Left colon (tissue), 1 donor: Measurements from ENCODE around the genes ZNF585A, ZNF573, YIF1B and GGN.

DNA sequence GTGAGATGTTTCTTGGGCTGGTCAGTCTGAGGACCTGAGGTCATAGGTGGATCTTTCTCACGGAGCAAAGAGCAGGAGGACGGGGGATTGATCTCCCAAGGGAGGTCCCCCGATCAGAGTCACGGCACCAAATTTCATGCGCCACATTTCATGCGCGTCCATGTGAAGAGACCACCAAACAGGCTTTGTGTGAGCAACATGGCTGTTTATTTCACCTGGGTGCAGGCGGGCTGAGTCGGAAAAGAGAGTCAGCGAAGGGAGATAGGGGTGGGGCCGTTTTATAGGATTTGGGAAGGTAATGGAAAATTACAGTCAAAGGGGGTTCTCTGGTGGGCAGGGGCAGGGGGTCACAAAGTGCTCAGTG is 8.2 kb upstream of the COX7A1 start:
- PRO-cap = no peak

DNA sequence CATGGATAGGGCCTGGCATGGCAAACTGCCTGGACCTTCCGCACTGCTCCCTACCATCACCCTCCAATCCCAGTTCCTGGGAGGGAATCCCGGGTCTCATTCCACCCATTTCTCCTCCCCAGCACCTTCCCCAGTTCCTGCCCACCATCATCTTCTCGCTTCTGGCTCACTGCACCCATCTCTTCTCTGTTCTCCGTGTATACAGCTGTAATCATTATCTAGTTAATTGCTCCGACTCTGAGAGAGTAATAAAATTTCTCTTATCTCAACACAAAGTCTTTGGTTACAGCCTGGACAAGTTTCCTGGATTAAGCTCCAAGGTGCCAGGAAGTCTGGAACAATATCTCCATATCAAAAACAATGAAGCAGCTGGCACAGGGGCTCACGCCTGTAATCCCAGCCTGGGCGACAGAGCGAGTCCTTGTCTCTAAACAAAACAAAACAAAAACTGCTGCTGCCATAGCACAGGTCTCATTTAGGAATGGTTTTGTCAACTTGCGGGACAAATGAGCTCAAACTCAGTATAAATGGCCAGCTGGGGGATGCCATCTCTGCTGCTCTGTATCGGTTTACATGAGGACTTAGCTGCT is 17.0 kb upstream of the COX7A1 start:
- PRO-cap = bidirectional peak, plus-strand start at position 360 of the sequence, minus-strand start at position 157 of the sequence

DNA sequence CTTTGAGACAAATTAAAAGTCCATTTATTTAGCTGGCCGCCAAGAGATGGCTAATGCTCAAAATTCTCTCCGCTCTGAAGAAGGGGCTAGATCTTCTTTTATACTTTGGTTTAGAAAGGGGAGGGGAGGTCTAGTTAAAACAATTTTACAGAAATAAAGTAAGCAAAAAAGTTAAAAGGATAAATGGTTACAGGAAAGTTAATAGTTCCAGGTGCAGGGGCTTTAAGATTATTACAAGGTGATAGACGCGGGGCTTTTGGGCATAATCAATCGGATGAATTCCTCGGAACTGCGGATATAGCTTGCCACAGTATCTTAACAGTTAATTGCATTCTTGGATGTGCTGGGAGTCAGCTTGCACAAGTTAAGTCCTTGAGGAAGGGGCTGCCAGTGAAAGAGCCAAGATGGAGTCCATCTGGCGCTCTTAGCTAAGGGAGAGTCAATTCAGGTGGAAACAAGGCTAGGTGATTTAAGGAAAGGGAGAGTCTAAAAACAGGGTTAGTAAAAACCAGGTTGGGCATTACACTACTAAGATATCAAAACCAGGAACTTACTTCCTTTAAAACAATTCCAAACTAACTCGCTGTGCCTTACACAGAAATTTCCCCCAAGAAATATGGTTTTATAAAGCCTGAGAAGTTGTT is 48.4 kb downstream of the ZFP14 start:
- PRO-cap = no peak

GRCh38 chr19:36746037-36746524 is 26.5 kb downstream of the ZNF850 start:
- PRO-cap = no peak

DNA sequence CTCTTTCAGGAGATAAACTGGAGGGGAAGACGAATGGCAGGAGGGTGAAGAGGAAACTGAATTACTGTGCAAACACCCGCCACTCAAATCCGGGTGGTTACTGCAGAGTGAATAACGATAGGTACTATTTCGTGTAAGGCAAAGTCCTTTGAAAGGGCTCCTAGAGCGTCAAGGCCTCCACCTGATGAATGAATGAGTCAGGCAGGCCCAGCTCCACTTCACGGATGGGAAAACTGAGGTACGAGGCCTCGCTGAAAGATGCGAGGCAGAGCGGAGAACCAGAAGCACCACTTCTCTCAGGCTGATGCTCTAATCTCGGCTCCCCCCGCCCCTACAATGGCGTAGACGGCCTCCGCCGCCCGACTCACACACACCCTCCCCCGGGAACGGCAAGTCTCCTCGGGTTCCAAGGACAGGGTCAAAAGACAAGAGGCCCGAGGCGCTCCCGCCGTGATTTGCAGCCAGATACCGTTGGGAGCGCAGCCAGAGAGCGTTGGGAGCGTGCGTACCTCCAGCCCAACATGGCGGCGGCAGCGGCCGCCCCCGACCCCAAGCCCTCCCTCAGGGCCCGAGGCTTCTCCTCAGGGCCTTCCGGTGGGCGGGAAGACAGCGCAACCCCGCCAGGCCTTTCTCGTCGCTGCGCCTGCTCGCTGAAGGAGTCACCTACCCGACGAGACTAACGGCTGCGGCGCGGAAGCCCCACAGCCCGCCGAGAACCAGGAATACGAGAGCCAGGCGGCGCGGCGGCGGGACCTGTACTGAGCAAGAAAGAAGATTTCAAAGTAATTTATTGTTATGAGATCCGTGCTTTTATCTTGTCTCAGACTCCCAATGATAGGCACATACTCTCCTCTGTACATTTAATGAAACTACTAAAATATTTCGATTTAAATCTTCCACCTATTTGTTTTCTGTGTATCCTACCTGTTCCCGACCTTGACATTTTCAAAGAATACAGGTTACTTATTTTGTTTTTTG is 3.1 kb upstream of the ZNF850 start:
- PRO-cap = no peak

DNA sequence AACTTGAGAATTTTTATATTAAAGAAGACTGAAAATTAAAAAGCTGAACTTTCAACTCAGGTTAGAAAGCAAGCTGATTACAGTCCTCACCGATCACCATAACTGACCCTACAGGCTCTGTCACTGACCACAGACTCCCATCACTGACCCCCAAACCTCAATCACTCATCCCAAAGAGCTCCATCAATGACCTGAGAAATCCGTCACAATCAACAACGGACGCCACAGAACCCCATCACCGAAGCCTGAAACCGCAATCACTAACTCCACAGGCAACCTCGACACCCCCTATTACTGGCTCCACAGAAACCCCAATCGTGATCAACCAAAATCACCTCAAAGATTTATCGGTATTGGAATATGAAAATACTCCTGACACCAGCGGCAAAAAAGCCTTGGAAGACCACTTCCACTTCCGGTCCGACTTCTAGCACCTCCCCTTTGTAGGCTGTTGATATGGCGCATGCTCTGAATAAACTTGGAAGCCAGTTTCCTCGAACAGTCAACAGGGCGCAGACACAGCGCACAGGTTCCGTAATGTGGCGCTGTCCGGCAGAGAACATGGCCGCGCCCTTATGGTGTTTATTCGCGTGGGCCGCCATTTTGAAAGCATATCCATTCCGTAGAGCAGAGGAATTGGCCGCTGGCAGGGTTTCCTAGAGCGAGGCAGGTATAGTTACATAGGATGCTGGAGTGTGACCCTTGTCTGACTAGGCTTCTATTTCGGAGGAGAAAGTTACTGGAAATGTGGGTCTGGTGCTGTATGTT is at the start of gene ZNF585A:
ZNF585A (minus strand) TSS at position 404 of the 768 bp plus-strand sequence.
- PRO-cap = no peak

DNA sequence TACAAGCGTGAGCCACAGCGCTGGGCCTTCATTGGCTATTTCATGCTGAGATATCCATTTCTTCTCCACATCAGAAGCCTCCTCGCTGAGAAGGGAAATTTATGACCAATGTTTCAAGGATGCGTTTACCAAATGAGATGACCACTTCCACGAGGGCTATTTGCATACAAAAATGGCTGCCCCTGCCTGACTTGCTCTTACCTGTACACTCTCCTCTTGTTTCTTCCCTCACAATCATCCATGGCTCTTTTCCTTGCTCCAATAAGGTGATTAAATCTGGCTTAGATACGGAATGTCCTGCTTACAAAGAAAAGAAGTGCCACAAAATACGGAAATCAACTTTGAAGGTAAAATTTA is 11.9 kb downstream of the ZNF607 start:
- PRO-cap = no peak

- PRO-cap = bidirectional peak, plus-strand start at chr19:37779675, minus-strand start at chr19:37779522
Measured at GRCh38 chr19:37778893-37780169, at the start of gene ZNF573. Gene ZNF573 (minus strand): TSS chr19:37779586.

DNA sequence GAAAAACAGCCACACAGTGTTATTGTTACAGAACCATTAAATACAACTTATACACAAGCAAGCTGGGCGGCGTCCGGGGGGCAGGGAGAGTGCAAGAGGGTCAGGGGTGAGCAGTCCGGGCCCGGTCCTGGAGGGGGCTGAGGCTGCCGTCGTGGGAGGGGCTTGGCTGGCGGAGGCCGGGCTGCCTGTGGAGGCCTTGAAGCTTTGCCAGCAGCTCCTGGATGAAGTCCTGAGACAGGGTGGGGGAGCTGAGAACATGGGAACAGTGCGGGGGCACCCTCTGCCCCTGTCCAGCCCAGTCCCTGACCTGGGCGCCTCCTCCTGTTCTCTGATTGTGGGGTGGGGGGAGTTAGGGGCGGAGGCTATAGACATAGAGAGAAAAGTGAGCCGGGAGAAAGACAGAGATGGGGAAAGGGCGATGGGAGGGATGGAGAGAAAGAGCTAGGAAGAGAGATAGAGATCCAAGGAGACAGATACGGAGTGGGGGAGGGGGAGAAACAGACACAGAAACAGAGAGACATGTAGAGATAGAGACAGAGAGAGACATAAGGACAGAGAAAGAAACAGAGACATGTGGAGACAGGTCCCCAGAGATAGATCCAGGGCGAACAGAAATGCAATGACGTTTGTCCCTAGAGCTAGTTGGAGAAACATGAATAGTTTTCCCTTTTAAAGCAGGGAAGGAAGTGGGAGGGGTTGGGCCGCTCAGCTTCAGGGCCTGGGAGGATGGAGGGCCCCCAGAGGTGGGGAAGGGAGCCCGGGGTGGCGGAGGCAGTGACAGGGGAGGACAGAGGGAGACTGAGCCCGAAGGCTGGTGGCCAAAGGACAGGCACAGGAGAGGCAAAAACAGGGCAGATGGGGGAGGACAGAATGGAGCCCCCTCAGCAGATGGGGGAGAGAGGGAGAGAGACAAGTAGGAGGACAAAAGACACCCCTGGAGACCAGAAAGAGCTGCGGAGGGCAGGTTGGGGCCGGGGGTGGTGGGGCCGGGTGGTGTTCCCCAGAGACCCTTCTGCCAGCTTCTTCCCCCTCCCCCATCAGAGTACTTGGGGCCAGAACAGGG is 4.6 kb downstream of the PPP1R14A start:
- PRO-cap = unidirectional peak, plus-strand start at position 237 of the sequence; unidirectional peak, plus-strand start at position 740 of the sequence

DNA sequence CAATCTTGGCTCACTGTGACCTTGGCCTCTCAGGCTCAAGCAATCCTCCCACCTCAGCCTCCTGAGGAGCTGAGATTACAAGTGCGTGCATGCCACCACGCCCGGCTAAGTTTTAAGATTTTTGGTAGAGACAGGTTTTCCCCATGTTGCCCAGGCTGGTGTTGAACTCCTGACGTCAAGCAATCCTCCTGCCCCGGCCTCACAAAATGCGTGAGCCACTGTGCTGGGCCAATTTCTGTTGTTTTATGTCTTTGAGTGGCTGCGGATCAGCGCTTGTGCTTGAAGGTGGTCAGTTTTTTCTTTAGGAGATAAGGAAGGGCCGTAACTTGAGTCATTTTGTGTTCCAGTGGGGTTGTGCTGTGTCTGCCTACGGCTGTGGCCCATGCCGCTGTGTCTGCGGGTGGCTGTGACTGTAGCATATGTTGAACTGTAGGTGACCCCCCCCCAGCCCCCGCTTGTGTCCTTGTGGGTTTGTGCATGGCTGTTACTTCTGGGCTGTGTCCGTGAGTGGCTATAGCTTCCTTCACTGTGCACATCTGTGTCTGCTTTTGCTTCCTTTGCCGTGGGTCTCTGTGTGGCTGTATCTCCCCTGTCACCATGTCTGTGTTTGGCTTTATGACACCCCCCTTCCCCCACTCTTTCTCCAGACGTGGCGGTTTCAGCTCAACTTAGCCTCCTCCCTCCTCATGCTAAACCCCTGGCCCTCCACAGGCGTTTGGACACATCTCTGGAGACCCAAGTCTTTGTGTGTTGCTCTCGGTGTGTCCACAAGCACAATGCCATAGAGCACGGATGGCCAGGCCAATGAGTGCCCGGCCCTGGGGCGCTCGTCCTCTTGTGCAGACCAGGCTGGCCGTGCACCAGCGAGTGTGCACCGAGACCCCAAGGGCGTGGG is 741 bp downstream of the PPP1R14A start:
- PRO-cap = no peak

GRCh38 chr19:38265132-38265420 is 703 bp downstream of the SPINT2 start:
- PRO-cap = bidirectional peak, plus-strand start at chr19:38265350, minus-strand start at chr19:38265219

GRCh38 chr19:38315247-38316371 is at the start of gene YIF1B:
Gene YIF1B (minus strand): TSS chr19:38315947.
- PRO-cap = bidirectional peak, plus-strand start at chr19:38316179, minus-strand start at chr19:38315935

DNA sequence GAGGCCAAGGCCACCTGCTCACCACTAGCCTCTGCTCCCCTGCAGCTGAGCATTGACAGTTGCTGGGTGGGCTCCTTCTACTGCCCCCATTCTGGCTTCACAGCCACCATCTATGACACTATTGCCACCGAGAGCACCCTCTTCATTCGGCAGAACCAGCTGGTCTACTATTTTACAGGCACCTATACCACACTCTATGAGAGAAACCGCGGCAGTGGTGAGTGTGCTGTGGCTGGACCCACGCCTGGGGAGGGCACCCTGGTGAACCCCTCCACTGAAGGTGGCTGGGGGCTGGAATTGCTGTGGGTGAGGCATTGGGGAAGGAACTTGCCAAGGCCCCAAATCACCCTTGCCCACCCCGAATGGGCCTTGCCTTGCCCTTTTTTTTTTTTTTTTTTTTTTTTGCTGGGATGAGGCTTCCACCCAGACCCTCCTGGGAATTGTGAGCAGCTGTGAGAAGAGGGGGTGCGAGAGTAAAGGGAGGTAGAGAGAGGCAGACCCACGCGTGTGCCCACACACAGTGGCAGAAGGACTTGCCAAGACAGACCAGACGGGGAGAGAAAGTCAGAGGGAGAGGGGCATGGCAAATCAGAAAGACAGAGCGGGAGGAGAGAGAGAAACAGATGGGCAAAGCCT is 16.7 kb downstream of the CATSPERG start:
- PRO-cap = no peak

GRCh38 chr19:38387513-38388528 is at the start of gene GGN:
Gene GGN (minus strand): TSS chr19:38388034.
- PRO-cap = unidirectional peak, plus-strand start at chr19:38387786; unidirectional peak, plus-strand start at chr19:38387843

- PRO-cap = no peak
Measured at GRCh38 chr19:38635672-38636477, 11.6 kb upstream of the ACTN4 start.

- PRO-cap = no peak
Measured at GRCh38 chr19:38660701-38661637, 13.5 kb downstream of the ACTN4 start.

DNA sequence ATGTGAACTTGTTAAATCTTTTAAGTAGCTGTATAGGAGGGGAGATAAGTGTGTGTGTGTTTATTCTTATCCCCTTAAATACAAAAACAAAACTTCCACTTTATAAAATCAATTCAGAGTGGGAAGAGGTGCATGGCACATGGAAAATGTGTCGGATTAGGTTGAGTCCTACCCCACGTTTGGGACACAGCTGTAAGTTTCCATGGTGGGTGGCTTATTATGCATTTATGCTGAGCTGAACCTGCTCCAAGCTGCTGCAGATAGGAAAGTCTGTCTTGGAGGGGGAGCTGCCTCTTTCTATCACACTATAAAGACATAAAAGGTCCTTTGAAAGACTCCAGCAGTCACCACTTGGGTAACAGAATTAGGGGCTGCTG is 15.1 kb downstream of the ACTN4 start:
- PRO-cap = no peak

- PRO-cap = bidirectional peak, plus-strand start at chr19:38683900, minus-strand start at chr19:38683548
Measured at GRCh38 chr19:38683843-38684091, 36.3 kb downstream of the ACTN4 start.

- PRO-cap = no peak
Measured at GRCh38 chr19:38706770-38707313, 37.4 kb downstream of the CAPN12 start.

DNA sequence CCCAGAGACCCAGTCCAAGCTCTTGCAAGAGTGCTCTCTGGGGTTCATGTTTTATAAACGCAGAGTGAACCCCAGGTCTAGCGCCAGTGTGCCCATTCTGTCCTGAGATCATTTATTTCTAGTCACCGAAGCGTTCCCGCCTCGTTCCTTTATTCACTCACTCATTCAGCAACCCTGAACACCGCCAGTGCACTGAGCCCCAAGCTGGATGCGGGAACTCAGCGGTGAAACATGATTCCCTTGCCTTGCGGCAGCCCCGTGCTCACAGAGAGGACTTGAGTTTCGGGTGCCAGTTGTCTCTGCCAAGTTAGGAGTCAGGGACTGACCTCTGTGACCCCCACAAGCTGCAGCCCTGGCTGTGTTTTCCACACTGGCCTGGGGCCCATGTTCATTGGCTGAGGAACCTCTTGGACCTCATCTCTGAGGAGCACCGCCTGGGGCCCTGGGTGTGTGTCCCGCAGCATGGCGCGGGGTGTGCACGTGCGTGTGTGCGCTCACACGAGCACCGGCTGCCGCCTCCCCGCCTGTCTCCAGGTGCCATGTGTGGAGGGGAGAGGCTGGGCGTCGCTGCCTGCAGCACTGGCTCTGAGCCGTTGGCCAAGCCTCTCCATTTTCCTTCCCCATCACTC is 31.1 kb downstream of the CAPN12 start:
- PRO-cap = no peak